ENCODE results near the gene NALF1.

DNA sequence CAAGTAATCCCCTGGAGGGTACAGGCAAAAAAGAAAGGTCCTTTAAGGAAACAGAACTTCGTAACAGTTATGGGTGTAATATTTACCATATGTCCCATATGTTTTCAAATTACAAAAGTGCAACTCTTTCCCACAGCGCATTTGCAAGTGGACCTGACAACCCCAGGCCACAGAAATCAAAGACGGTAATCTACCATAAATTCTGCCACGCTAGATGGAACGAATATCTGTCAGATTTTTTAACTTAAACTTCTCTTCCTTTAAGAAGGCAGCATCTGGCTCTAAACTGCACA lies 436.0 kb downstream of the EFNB2 start:
- RAMPAGE, long total RNA, result no peak
- RRBS, result no CpG with 5 or more reads among the region's 5 CpGs

- RAMPAGE, long total RNA, result no peak
- RRBS, result no CpG with 5 or more reads among the region's 7 CpGs
Measured at GRCh38 chr13:106100641-106101070, 434.8 kb downstream of the EFNB2 start.

GRCh38 chr13:106103687-106104647 lies 431.5 kb downstream of the EFNB2 start:
- RAMPAGE, long total RNA, result no peak
- RRBS, result no CpG with 5 or more reads among the region's 13 CpGs

DNA sequence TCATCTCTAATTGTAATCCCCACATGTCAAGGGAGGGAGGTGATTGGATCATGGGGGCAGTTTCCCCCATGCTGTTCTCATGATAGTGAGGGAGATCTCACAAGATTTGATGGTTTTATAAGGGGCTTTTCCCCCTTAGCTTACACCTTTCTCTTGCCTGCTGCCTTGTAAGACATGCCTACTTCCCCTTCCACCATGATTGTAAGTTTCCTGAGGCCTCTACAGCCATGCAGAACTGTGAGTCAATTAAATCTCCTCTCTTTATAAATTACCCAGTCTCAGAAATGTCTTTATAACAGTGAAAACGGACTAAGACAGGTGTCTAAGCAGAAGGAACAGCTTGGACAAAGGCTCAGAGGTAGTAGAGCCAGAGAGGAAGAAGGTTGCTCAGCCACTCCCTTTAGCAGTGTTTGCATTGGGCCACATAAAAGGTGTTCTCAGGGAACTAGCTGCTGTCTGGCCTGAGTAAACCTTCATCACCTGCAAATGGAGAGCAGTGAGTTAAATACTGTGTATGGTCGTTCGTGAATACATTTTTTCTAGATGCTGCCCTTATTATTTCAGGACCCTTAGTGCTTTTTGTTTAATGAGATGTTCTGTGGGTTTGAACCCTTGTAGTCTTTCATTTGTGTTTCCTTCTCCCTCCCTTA lies 383.5 kb downstream of the EFNB2 start:
- RAMPAGE, long total RNA, result no peak
- RRBS, result no CpG with 5 or more reads among the region's 3 CpGs

DNA sequence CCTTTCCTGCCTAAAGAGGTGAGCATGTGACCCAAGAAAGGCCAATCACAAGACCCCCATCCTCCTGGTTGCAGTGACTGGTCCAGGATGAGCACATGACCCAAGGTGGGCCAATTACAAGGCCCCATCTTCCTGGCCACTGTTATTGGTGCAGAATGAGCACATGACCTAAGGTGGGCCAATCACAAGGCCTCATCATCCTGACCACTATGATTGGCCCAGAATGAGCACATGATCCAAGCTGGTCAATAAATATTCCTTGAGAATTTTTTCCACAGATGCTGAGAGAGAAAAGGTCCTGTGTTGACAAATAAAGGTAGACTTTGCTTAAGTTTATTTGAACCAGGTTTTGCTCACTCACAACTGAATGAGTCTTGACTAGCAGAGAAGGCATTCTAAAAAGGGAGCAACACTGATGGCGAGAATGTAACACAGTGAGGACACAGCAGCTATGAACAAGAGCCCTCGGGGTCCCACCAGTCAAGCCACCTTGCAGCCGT lies 350.6 kb downstream of the EFNB2 start:
- RAMPAGE, long total RNA, result no peak
- RRBS, result no CpG with 5 or more reads among the region's 3 CpGs

DNA sequence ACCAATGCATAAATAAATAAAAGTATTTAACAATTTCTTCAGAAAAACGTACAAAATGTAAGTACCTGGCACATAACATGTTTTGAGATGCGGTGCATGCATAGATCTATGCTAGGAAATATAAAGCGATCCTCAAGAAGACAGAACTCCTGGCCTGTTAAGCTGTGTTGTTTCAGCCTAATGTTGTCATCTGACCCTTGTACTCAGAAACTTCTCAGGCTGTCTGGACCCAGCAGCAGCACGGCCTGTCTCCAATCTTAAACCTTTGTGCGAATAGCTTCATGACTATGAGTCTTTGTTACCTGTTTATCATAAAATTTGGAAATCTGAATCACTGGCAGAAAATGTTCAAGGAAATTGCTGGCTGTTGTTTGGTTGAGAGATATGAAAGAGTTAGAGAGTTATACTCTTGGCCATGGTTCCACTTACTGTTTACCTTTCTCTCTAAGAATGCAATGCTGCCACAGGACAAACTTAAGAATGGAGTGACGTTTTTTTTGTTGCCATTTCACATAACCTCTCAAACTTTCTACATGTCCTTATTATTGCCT lies 59.7 kb downstream of the EFNB2 start:
- RAMPAGE, long total RNA, result no peak
- RRBS, result no CpG with 5 or more reads among the region's 6 CpGs

- RAMPAGE, long total RNA, result no peak
- RRBS, result no CpG with 5 or more reads among the region's 2 CpGs
Measured at GRCh38 chr13:106558025-106558838, 9.7 kb downstream of the ARGLU1 start.

GRCh38 chr13:107719667-107720196 lies 147.6 kb downstream of the NALF1 start:
- RAMPAGE, long total RNA, result no peak
- RRBS, result no CpG with 5 or more reads among the region's 6 CpGs

DNA sequence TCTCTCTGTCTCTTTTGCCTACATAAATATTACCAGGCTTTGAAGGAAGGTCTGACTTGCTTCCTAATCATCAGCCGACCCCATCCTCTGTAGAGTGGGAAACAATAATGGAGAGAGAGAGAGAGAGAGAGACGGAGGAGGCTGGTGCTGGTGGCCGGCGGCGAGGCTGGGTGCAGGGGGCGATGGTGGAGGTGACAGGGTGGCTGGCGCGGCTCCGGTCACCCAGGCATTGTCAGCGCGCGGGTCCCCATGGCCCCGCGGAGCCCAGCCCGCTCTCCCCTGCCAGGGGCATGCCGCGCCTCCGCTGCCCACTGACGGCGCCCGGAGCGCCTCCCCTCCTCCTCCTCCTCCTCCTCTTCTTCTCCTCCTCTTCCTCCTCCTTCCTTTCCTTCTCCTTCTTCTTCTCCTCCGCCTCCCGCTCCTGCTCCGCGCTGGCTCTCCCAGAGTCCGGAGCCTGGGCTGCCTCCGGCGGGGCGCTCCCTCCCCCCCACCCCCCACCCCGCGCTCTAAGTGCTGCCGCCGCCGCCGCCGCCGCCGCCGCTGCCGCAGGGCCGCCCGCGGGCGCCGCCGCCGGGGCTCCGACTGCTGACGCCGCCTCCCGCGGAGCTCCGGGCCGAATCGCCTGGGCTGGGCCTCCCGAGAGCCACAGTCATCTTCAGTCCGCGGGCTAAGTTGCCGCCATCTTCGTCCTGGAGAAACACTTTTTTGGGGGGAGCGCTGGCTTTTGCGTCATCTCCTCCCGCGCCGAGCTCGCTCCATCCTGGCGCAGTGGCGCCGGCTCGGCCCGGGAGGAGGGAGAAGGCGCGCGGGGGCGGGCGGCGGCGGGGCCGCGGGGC lies at the start of gene NALF1:
NALF1 (minus strand) TSS at position 707 of the 836 bp plus-strand sequence.
- RAMPAGE, long total RNA, result no peak
- RRBS, result 2% methylated on average over 24 of the region's 81 CpGs

DNA sequence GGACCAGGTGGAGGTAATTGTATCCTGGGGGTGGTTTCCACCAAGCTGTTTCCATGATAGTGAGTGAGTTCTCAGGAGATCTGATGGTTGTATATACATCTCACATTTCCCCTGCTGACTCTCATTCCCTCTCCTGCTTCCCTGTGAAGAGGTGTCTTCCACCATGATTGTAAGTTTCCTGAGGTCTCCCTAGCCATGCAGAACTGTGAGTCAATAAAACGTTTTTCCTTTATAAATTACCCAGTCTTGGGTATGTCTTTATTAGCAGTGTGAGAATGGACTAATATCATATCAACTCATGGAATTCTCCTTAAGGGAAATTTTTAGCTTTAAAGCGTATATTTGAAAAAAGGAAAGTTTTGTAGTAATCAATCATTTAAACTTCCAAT lies 45.5 kb upstream of the NALF1 start:
- RAMPAGE, long total RNA, result no peak
- RRBS, result no CpG with 5 or more reads among the region's 2 CpGs

DNA sequence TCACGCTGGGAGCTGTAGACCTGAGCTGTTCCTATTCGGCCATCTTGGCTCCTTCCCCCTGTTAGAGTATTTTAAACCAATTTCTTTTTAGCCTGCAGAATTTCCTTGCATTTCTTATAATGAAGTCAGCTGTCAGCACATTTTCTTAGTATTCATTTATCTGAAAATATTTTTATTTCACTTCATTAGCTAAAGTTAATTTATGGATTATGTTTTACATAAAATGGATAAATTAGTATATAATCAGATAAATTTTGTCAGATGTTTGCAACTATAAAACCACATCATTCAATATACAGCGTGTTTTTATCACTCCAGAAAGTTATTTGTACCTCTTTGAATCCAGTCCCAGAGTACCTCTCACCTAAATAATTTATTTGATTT lies 59.3 kb upstream of the NALF1 start:
- RAMPAGE, long total RNA, result no peak
- RRBS, result no CpG with 5 or more reads among the region's 3 CpGs

- RAMPAGE, long total RNA, result no peak
- RRBS, result no CpG with 5 or more reads among the region's 20 CpGs
Measured at GRCh38 chr13:108217297-108217683, 902 bp upstream of the ABHD13 start.

DNA sequence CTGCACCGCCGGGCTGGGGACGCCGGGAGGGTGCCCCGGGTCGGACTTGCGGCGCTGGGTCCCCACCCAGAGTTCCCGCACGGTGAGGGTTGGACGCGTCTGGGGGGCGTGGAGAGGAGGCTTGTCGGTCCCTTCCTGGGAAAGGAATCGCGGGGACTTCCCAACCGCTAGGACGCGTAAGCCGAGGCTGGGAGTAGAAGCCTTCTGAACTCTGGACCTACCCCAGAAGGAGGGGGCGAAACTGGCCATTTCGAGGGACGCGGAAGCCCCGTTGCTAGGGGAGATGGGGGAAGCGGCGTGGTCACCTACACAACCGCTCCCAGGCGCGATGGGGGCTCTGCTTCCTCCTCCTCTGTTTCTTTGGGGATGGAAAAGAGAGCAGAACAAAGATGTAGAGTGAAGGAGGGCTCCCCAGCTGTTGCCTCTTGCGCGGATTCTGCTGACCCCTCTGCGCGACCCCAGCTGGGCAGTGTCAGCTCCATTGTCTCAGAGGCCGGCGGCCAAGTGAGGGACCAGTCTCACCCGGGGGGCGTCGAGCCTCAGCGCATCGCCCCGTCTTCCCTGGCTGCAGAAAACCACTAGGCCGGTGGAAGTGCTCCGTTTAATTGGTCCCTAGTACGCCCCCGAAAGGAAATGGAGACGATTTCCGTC lies 133.3 kb upstream of the MYO16 start:
- RAMPAGE, long total RNA, result no peak
- RRBS, result 2% methylated on average over 7 of the region's 48 CpGs

DNA sequence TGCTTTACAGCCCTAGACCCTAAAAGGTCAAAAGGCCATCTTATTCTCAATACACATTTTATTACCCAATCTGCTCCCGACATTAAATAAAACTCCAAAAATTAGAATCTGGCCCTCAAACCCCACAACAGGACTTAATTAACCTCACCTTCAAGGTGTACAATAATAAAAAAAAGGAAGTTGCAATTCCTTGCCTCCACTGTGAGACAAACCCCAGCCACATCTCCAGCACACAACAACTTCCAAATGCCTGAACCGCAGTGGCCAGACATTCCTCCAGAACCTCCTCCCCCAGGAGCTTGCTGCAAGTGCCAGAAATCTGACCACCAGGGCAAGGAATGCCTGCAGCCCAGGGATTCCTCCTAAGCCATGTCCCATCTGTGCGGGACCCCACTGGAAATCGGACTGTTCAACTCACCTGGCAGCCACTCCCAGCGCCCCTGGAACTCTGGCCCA lies 519.0 kb downstream of the IRS2 start:
- RAMPAGE, long total RNA, result no peak
- RRBS, result no CpG with 5 or more reads among the region's 5 CpGs

DNA sequence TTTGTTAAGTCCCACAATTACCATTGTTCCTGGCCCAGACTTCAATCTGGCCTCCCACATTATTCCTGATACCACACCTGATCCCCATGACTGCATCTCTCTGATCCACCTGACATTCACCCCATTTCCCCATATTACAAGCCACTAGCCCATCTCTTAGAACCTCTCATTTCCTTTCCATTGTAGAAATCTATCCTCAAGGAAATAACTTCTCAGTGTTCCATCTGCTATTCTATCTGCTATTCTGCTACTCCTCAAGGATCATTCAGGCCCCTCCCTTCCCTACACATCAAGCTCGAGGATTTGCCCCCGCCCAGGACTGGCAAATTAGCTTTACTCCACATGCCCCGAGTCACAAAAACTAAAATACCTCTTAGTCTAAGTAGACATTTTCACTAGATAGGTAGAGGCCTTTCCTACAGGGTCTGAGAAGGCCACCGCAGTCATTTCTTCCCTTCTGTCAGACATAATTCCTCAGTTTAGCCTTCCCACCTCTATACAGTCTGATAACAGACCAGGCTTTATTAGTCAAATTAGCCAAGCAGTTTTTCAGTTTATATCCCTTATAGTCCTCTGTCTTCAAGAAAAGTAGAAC lies 517.0 kb downstream of the IRS2 start:
- RAMPAGE, long total RNA, result no peak
- RRBS, result no CpG with 5 or more reads among the region's 4 CpGs

DNA sequence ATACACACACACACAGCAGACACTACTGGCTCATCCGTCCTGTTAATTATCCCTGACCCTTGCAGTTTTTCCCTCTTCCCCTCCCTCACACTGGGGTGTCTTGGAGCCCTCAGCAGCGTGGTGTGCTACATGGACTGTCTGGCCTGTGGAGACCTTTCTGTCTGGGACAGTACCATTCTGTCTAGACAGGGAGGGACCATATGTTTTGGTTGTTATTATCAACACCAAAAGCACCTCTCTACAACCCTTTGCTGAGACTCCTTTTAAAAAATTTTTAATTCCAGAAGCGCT lies 374.1 kb downstream of the IRS2 start:
- RAMPAGE, long total RNA, result no peak
- RRBS, result no CpG with 5 or more reads among the region's 3 CpGs

DNA sequence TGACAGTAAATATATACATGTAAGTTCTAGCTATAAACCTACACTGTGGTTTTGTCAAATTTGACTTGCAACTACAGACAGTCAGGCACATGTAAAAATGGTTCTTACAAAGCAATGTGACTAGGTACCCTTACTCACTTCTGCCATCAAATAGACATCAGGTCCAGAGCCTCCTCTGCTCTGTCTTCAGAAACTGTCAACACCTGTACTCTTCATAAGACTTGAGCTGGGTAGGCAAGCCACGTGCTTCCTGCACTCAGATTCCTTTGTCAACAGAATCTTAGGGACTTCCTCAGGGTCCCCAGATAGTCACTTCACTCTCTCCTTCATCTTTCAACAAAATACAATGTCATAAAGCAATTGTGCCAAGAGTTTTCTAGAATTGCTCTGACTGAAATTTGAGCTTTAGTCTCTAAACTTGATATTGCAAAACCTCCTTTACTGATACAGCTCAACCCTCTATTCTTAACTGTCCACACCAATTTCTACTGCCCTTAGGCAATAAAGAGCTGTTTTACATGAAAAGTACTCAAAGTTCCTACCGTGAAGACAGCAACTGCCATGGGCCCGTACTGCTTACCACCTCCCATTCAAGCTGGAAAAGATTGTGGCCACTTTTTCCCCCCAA lies 179.9 kb downstream of the IRS2 start:
- RAMPAGE, long total RNA, result no peak
- RRBS, result no CpG with 5 or more reads among the region's 3 CpGs

GRCh38 chr13:109785087-109785437 lies 1.3 kb downstream of the IRS2 start:
- RAMPAGE, long total RNA, result no peak
- RRBS, result 2% methylated on average over 19 of the region's 39 CpGs

GRCh38 chr13:110047349-110048242 lies 259.4 kb downstream of the COL4A1 start:
- RAMPAGE, long total RNA, result no peak
- RRBS, result no CpG with 5 or more reads among the region's 10 CpGs

DNA sequence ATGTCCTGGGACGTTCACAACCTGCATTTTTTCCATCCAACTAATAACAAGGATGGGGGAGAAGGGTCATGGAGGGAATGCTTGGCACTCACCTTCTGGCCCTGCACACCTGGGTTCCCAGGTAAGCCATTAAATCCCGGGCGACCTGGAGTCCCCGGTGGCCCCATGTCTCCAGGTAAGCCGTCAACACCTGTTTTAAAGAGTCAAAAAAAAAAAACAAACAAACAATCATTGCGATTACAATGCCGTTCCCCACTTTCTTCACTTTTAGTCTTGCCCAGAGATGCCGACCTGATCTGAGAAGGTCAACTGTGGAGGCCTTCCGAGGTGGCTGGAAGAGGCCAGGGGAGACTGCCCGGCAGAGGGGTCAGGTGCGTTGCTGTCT lies 125.8 kb downstream of the COL4A1 start:
- RAMPAGE, long total RNA, result no peak
- RRBS, result no CpG with 5 or more reads among the region's 11 CpGs

Data from epithelial cell of alveolus of lung (primary cell).